Measurements from ENCODE around the genes TSPAN6, SYTL4, ZMAT1 and TCEAL3.

- PRO-cap, 7 experiments, result no peak in any of the 7 experiments
- RAMPAGE, long total RNA, 2 experiments, result no peak in any of the 2 experiments
Measured at GRCh38 chrX:97310381-97310798, 426.7 kb downstream of the RPA4 start.

GRCh38 chrX:100635829-100637329 lies at the start of gene TSPAN6:
TSPAN6 (minus strand) TSS chrX:100636806.
- PRO-cap, 7 experiments, result peak in 7 of 7 experiments; most common plus-strand start chrX:100636351 (in 2); most common minus-strand start chrX:100636732 (in 7)
- RAMPAGE, long total RNA, 2 experiments, result start-site peak on the minus strand in 1 of 2 experiments, at chrX:100636709-100636859 at its widest, 736 reads per replicate

GRCh38 chrX:100732024-100732601 lies at the start of gene SYTL4:
SYTL4 (minus strand) TSS chrX:100732121.
- PRO-cap, 7 experiments, result peak in 7 of 7 experiments; most common plus-strand start chrX:100732207 (in 3); most common minus-strand start chrX:100732120 (in 7)
- RAMPAGE, long total RNA, 2 experiments, result start-site peak on the minus strand in 2 of 2 experiments, at chrX:100732085-100732124 at its widest, 1,090 to 1,649 reads per replicate

GRCh38 chrX:100830581-100830990 lies 10.4 kb downstream of the CSTF2 start:
- PRO-cap, 7 experiments, result no peak in any of the 7 experiments
- RAMPAGE, long total RNA, 2 experiments, result no peak in any of the 2 experiments

DNA sequence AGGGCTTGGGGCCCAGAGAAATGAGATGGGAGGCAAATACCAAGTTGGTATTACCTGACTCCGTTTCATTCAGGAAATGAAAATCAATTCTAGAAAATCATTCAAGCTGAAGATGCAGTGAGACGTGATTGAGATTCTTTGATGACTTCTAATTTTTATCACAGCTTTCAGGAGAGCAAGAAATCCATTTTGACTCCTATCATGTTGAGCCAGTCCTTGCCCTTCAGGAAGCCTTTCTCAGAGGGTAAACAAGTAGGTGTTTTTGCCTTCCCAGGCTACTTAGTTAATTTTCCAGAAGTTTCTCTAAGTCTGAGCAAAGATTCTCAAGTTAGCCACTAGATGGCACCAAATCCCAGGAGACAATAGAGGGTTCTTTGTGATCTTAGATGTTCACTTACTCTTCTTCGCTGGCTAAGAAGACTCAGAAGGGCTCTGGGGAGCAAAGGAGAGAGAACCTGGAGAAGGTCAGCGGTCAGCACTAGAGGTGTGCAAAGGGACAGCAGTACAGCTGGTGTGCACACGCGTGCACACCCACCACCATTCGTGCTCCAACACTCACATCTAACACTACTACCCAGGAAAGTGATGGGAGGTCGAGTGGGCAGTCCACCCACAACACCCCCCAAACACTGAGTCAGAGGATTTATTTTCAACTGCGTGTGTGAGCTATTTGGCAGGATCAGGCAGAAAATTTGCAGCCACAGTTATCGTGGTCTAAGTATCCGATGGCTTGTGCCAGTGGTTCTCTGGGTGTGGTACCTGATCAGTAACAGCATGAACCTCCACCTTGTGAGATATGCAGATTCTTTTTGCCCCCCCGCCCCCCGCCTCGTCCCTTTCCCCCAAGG lies 7.5 kb downstream of the HNRNPH2 start:
- PRO-cap, 7 experiments, result peak in 7 of 7 experiments; most common plus-strand start position 424 of the sequence (in 7); most common minus-strand start position 239 of the sequence (in 2)
- RAMPAGE, long total RNA, 2 experiments, result no peak in any of the 2 experiments

DNA sequence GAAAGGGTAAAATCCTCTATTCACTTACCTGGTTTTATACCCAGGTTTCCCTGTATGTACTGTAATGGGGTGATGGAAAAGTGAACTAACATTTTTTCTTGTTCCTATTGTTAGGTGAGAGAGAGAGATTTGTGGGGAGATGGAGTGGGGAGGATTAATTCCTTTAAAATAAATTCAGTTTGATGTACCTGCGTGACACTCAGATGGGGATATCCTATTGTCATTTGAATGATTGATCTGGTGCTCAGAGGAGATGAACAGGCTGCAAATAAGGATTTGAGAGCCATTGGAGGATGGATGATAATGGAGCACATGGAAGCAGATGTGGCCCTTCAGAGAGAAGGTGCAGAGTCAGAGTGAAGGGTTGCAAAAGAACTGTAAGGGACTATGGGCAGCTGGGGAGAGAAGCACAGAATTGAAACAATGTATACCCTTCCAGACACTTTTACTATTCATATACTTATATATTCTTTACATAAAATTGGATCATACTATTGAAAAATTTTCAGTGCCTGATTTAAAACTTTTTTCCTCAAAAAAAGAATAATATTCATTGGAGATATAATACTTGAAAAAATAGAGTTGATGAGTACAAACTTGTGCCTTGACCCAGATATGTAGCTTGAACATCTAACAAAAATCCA lies 5.2 kb downstream of the ARMCX3 start:
- PRO-cap, 7 experiments, result no peak in any of the 7 experiments
- RAMPAGE, long total RNA, 2 experiments, result no peak in any of the 2 experiments

DNA sequence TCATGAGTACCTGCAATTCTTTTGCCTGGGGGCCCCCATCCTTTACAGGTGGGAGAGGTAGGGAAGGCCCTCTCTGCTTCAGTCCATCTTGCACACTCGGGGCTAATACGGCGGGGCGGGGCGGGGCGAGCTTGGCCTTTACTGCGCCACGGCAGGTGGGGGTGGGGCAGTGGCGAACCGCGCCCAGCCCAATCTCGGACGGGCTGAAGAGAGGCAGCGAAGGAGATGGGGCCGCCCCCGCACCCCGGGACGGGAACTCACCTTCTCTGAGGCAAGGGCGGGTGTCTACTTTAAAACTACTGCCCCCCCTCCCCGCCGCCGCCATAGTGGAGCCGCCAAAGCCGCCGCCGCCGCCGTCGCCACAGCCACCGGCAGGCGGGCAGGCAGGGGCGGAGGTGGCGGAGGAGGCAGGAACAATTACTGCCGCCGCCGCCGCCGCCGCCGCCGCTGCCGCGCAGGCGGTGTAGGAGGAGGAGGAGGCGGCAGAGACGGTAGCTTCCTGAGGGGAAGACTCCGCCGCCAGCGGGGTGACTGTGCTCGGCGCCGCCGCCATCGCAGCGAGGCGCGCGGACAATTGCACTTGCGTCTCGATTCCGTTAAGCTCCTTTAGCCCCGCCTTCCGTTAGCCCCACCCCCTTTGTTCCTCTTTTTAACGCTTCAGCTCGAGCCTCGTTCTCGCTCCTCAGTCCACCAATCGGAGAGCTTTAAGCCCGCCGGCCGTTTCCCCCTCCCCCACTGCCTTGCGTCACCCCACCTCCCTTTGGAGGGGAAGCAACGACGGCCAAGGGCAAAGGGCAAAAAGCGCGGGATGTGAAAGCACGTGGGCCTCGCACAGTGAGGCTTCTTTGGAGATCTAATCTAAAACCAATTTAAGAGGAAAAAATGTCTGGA lies at the start of gene ZMAT1:
Gene ZMAT1, minus strand, starts transcription at position 572 of the 891 bp plus-strand sequence.
- PRO-cap, 7 experiments, result peak in 7 of 7 experiments; most common plus-strand start position 169 of the sequence (in 5); most common minus-strand start position 98 of the sequence (in 5)
- RAMPAGE, long total RNA, 2 experiments, result no peak in any of the 2 experiments

DNA sequence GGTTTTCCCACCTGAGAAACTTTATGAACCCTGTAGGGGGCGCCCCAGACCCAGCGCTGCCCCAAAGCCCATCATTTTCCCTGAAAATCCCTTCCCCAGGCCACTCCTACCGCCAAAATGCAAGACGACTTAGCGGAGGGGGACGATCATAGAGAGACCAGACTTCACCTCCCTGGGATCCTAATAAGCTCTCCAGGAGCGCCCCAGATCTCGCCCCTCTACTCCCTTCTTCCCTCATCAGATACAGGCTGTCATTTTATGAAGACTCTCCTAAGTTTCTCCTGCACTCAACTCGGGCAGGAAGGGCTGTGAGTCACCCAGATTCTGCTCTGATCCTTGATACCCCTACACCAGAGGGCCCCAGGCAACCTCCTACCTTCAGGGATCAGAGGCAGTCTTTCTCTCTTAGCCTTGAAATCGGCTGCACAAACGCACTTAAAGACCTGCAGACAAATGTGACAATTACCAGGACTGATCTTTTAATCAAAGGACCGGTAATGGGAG lies 1.4 kb downstream of the BEX5 start:
- PRO-cap, 7 experiments, result no peak in any of the 7 experiments
- RAMPAGE, long total RNA, 2 experiments, result no peak in any of the 2 experiments

DNA sequence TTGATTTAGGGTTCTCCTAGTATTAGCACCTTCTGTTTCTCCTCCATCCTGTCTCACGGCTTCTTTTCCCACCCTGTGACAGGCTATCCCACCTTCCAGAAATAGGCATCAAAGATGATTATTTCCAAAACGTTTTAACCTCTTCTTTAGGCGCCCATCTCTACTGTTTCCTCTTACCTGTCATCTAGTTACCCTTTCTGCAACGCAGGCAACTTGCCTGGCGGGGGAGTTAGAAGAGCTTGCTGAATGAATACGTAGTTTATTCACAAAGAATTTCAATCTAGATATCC lies 960 bp downstream of the BEX5 start:
- PRO-cap, 7 experiments, result no peak in any of the 7 experiments
- RAMPAGE, long total RNA, 2 experiments, result no peak in any of the 2 experiments

GRCh38 chrX:102656340-102656803 lies 5.1 kb downstream of the GPRASP1 start:
- PRO-cap, 7 experiments, result no peak in any of the 7 experiments
- RAMPAGE, long total RNA, 2 experiments, result no peak in any of the 2 experiments

GRCh38 chrX:102745585-102746845 lies 25.5 kb downstream of the GPRASP3 start:
- PRO-cap, 7 experiments, result peak in 7 of 7 experiments; most common plus-strand start chrX:102745981 (in 7); most common minus-strand start chrX:102746402 (in 7)
- RAMPAGE, long total RNA, 2 experiments, result no peak in any of the 2 experiments

- PRO-cap, 7 experiments, result peak in 6 of 7 experiments; most common plus-strand start chrX:103362054 (in 3); most common minus-strand start chrX:103361891 (in 5)
- RAMPAGE, long total RNA, 2 experiments, result no peak in any of the 2 experiments
Measured at GRCh38 chrX:103361714-103362324, 5.5 kb downstream of the TCEAL9 start.

GRCh38 chrX:103538374-103539273 lies 19.3 kb upstream of the RAB40A start:
- PRO-cap, 7 experiments, result peak in 5 of 7 experiments; most common plus-strand start chrX:103538955 (in 5); most common minus-strand start chrX:103538756 (in 2)
- RAMPAGE, long total RNA, 2 experiments, result start-site peak on the plus strand in 1 of 2 experiments, at chrX:103538982-103538991 at its widest, 14 reads per replicate

DNA sequence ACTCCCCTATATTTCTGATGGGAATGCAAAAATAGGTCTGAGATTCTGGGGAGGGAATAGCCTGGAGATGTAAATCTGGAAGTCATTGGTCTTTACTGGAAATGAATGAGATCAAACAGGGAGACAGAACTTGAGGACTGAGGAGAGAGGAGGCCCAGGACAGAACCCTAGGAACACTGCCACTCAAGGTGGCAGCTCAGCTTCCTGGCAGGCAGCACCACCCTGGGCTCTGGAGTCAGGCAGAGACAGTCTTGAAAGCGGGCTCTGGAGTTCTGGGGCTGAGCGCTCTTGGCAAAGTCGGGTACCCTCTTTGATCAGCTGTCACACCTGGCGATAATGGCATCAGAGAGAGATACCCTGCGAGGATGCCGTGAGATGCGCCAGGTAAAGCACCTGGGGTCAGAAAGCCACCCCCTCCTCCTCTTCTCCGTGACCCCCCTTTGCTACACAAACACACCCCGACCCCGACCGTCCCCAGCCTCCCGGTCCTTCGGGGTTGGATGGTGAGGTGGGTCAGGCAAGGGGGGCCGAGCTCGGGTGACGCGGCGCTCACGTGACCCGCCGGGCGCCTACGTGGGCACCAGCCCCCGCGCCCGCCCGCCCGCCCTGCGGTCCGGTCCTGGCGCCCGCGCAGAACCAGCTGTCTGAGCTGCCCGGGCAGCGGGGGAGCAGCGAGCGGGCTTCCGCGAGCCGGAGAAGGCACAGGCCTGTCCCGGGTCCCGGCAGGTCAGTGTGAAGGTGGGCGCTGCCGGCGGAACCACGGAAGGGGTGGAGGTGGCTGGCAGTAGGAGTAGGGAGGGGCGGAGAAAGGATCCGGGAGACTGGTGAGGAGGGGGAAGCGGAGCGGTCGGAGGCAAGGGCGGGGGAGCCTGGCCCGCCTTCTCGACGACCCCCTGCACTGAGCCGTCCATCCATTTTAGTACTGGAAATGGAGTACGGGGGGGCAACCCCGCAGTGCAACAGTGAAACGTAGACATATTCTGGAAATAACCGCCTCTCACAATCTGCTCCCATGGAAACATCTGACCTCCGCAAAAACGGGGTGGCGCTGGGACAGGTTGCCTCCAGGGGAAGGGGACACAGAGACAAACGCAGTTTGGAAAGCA lies at the start of gene TCEAL3:
Gene TCEAL3, plus strand, starts transcription at position 631 of the 1,106 bp plus-strand sequence.
- PRO-cap, 7 experiments, result peak in 7 of 7 experiments; most common plus-strand start position 643 of the sequence (in 4); most common minus-strand start position 492 of the sequence (in 7)
- RAMPAGE, long total RNA, 2 experiments, result start-site peak on the plus strand in 2 of 2 experiments, centred at positions 635 to 652 of the sequence, 4,749 to 7,910 reads per replicate; start-site peak on the minus strand in 1 of 2 experiments, centred at position 508 of the sequence, 6 reads per replicate

- PRO-cap, 7 experiments, result peak in 2 of 7 experiments; most common plus-strand start chrX:103627080 (in 2)
- RAMPAGE, long total RNA, 2 experiments, result no peak in any of the 2 experiments
Measured at GRCh38 chrX:103626822-103627303, 1.9 kb upstream of the TCEAL1 start.

GRCh38 chrX:103631062-103631482 lies 2.3 kb downstream of the TCEAL1 start:
- PRO-cap, 7 experiments, result peak in 6 of 7 experiments; most common plus-strand start chrX:103631379 (in 4); most common minus-strand start chrX:103631330 (in 6)
- RAMPAGE, long total RNA, 2 experiments, result no peak in any of the 2 experiments

- PRO-cap, 7 experiments, result no peak in any of the 7 experiments
- RAMPAGE, long total RNA, 2 experiments, result no peak in any of the 2 experiments
Measured at GRCh38 chrX:103780722-103781628, 4.3 kb downstream of the PLP1 start.

- PRO-cap, 7 experiments, result peak in 5 of 7 experiments; most common plus-strand start chrX:103828860 (in 5); most common minus-strand start chrX:103828615 (in 4)
- RAMPAGE, long total RNA, 2 experiments, result no peak in any of the 2 experiments
Measured at GRCh38 chrX:103828315-103829005, 3.6 kb downstream of the RAB9B start.

GRCh38 chrX:104106008-104106207 lies 6.4 kb upstream of the ZCCHC18 start:
- PRO-cap, 7 experiments, result no peak in any of the 7 experiments
- RAMPAGE, long total RNA, 2 experiments, result no peak in any of the 2 experiments

- PRO-cap, 7 experiments, result peak in 5 of 7 experiments; most common plus-strand start chrX:104136339 (in 1); most common minus-strand start chrX:104136522 (in 5)
- RAMPAGE, long total RNA, 2 experiments, result no peak in any of the 2 experiments
Measured at GRCh38 chrX:104136208-104136723, 20.5 kb downstream of the SLC25A53 start.